T-cell (primary cell): Measurements from ENCODE around the genes BMAL2 and CAPRIN2.

- PRO-cap, 7 experiments = no peak in any of the 7 experiments
These were observed 17.6 kb upstream of the STK38L start for GRCh38 chr12:27226336-27227068.

DNA sequence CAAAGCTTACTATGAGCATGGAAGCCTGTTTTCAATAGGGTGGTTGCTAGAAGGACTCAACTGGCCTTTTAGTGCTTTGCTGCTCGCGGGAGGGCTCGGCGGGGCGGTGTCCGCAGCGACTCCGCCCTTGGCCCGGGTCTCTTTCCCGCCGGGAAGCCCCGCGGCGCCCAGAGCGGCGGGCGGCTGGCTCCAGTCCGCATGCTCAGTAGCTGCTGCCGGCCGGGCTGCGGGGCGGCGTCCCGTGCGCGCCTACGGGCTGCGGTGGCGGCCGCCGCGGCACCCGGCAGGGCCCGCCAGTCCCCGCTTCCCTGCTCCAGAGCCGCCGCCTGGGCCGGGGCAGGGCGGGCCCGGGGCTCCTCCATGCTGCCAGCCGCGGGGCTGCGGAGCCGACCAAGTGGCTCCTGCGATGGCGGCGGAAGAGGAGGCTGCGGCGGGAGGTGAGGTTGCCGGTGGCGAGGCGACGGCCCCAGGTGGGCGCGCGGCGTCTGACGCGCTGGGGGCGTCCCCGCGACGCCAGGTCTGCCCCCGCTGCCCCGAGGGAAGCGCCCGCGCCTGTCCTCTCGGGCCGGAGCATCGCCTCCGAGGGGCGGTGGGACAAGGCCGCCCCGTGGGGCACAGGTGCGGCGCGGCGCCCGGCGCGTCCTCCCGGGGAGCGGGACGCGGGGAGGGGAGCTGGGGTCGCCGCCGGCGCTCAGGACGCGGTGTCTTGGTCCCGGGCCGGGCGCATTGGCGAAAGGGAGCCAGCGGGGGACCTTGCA, at the start of gene BMAL2:
BMAL2 (plus strand) TSS at position 170 of the 758 bp plus-strand sequence.
- PRO-cap, 7 experiments = peak in 2 of 7 experiments; most common plus-strand start position 422 of the sequence (in 1); most common minus-strand start position 418 of the sequence (in 2)

GRCh38 chr12:27595121-27595684, 71.2 kb downstream of the PPFIBP1 start:
- PRO-cap, 7 experiments = no peak in any of the 7 experiments

- PRO-cap, 7 experiments = no peak in any of the 7 experiments
These were observed 7.4 kb upstream of the REP15 start for GRCh38 chr12:27688828-27689230.

- PRO-cap, 7 experiments = no peak in any of the 7 experiments
These were observed 1.0 kb upstream of the MANSC4 start for GRCh38 chr12:27781016-27781504.

DNA sequence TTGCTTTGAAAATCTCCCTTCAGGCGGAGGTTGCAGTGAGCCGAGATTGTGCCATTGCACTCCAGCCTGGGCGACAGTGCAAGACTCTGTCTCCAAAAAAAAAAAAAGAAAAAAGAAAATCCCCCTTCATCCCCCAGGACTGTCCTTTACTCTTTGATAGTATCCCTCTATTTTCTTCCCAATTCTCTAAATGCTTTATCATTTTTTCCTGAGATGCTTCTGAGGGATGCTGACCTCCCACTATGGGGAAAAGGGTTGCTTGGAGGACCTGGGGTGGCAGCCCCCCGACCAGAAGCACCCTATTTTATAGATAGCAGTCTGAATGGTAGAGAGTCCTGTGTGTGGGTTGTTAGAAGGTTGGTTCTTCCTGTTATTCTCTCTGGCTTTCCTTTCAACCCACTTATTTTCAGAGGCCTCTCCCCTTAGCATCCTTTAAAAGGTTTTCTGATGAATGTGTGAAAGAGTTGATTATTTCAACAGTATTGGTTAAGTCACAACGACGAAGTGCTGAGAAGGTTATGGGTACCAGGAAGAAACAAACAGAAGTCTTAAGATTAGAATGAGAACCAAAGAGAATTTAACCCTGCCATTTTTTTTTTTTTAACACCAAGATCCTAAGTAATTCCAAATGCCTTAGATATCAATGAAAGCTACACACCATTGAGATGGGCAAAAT, 20.7 kb upstream of the MANSC4 start:
- PRO-cap, 7 experiments = no peak in any of the 7 experiments

GRCh38 chr12:28242017-28242821, 52.0 kb downstream of the CCDC91 start:
- PRO-cap, 7 experiments = no peak in any of the 7 experiments

DNA sequence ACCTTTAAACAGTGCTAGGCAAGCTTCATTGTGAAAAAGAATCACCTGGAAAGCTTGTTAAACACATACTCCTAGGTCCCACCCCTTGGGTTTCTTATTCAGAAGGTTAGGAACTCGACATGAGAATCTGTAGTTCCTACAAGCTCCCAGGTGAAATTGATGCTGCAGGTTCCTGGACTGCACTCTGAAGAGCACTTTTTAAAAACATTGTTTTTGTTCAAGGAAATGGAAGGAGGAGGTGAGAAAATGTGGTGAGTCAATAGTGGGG, 450.1 kb downstream of the CCDC91 start:
- PRO-cap, 7 experiments = no peak in any of the 7 experiments

DNA sequence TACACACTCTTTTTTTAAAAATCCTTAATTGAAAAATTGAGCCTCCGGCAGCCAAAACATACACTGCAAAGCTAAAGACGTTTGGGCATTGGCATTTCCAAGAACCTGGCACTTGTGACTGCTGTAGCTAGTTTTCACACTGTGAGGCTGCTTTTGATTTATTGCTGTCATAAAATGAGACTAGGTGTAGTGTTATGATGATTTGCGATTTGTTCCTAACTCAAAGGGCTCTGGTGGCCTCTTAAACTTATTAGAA, 377.1 kb upstream of the FAR2 start:
- PRO-cap, 7 experiments = no peak in any of the 7 experiments

- PRO-cap, 7 experiments = peak in 1 of 7 experiments; most common minus-strand start chr12:29164904 (in 1)
These were observed 15.7 kb downstream of the FAR2 start for GRCh38 chr12:29164675-29165300.

GRCh38 chr12:29209406-29209821, 60.3 kb downstream of the FAR2 start:
- PRO-cap, 7 experiments = no peak in any of the 7 experiments

GRCh38 chr12:29241537-29242754, 92.9 kb downstream of the FAR2 start:
- PRO-cap, 7 experiments = peak in 1 of 7 experiments; most common minus-strand start chr12:29242138 (in 1)

- PRO-cap, 7 experiments = no peak in any of the 7 experiments
These were observed 739 bp downstream of the TMTC1 start for GRCh38 chr12:29782881-29783524.

DNA sequence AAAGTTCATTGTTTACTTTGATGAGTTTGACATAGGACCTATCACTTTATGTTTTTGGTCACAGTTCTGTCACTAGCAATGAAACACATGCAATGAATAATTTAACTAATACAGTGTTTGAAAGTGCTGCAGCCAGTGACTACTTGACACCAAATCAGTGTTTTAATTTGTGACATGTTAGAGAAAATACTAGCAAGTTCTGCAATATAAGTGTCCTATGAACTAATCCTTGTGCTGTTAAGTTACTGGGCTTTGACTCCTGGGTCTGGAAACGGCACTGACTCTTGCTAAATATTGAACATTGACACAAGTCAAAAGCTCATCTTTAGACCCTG, 268.2 kb downstream of the IPO8 start:
- PRO-cap, 7 experiments = no peak in any of the 7 experiments

DNA sequence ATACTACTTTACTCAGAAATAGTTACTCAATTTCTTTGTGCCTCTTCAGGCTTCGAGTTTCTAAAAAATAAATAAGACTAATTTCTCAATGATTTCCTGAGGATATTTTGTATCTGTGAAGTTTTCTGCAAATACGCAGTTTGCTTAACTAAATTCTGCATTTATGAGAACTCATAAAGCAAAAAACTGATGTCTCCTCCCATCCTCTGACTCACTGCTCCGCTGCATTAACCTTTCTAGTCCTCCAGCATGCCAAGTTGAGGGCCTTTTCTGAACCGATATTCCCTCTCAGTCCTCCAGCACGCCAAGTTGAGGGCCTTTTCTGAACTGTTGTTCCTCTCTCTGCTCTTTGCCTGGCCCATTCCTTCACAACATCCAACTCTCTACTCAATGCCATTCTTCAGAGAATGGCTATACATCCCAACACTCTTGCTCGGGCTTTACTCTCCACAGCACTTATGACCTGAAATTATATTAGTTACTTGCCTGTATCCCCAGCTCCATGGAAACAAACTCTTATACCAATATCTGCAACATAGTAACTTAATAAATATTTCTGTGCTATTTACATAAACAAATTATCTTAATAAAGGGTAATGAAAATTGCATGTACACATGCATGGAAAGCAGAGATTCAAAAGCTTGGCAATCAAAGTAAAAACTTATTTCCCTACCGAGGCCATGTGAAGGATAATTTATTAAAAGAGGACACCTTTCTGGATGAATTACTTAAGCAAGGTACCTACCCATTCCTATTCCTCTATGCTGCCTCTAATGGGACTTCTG, 3.0 kb downstream of the IPO8 start:
- PRO-cap, 7 experiments = no peak in any of the 7 experiments

DNA sequence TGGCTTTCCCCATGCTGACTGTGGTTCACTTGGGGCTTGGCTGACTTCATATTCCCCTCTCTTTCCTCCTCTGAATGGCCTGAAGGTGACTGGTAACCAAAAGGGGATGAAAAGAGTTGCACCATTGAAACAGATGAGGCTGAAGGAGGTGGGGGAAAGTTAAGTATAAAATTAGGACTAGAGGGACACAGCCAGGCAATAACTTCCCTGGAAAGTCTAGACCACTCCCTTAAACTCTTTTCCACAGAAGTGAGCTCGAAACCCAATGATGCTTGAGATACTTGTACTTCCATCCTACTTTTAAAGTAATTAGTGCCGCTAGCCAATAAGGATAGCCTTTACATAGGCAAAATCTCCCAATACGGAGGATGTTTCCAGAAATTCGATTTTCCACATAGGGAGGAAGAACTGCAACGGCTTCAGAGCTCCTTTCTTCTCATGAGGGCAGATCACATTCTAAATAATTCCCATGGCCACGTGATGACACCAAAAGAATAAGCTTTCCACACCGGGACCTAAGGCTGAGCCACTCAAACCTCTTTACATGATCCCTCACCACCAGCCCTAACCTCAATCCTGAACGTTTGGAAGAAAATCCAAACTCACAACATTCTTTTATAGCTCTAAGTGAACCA, 1.2 kb downstream of the CAPRIN2 start:
- PRO-cap, 7 experiments = no peak in any of the 7 experiments

DNA sequence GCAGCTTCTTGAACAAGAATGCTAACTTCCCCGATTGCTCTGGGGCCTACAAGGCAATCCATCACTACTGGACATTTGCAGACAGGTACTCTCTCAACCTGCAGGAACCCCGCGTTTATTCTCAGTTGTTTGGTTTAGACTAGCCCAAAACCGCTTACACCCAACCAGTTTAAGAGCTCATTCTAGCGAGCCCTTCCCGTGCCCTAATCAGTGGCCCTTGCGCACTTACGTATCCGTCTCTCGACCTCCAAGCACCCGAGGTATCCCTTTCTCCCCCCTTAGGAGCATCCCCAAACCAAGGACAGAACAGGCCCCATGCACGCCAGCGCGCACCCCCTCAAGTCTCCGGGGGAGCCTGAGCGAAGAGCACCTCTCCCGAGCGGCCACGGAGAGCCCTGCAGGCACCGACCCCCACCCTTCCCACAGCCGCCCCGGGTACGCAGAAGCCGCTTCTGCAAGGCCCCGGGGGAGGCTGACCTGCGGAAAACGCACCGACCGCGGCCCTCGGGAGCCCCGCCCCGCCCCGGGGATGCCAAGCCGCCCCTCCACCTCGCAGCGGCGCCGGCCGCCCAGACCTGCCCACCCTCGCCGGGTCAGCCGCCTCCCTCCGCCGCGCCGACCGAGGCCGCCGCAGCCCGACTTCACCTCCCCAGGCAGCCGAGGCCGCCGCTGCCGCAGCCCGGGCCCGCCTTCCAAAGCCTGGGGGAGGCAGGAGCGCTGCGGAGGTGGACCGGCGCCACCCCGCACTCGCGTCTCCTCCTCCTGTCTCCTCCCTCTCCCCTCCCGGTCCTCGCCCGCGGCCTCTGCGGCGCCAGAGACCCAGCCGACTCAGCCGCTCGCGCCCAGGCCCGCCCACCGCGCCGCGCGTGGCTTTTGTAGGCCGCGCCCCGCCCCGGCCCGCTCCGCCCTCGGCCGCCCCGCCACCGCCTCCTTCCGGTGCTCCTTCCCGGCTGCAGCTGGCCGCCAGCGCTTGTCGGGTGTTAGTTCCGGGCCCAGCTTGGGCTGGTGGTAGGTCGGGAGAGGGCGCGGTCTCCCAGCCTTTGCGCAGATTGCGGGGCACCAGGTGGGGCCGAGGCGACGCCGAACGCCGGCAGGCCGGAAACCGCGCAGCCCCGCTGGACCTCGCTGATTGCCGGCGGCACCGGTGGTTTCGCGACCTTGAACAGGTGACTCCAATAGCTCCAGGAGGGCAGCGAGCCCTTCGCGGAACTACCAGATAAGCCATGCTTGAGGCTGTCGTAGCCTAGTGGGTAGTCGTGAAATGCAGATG, at the start of gene CAPRIN2:
CAPRIN2 (minus strand) TSS at position 846 of the 1,270 bp plus-strand sequence.
- PRO-cap, 7 experiments = peak in 7 of 7 experiments; most common plus-strand start position 983 of the sequence (in 7); most common minus-strand start position 671 of the sequence (in 6)

DNA sequence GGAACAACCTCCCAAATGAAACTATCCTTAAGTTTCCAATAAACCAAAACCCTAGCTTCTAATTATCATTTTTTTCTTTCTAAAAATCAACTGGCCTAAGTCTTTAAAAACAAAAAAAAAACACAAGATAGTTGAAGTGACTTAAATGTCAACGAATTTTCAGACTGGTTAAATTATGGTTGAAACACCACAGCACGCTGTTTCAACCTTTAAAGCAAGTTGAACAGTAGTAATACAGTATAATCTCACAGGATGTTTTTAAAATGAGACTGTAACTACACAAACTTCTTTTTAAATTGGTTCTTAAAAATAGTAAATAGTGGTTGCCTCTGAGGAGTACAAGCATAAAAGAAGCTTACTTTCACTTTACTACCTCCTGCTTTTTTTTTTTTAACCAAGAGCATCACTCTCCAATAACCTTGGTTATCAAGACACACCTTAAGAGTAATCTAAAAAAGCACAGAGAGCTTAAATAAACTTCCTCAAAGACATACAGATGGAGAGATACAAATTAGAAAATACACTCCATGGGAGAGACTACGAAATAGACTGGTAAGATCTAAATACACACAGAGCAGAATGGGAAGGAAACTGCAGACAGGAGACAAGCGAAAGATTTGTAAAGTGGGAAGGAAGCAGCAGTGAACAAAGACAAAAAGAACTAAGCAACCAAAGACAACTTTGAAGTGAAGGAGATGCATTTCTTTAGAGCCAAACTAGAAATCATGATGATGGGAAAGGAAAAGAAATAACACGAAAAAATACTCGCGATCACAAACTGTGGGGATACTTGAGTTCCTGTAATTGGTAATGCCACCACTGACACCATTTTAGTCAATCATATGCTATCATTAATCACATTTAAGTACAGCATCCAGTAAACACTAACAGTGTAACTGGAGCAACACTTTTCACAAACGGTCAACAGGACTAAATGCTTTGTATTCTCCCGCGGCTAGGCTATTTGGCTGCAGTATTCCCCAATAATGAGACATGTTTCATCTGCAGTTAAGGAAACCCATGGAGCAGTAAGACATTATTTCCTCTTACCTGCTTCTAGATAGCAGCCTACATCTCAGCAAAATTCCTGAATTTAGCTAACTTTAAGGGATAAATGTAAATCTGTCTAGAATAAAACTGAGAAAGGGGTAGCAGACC, 8.3 kb downstream of the SINHCAF start:
- PRO-cap, 7 experiments = peak in 3 of 7 experiments; most common plus-strand start position 482 of the sequence (in 1); most common minus-strand start position 265 of the sequence (in 3)

- PRO-cap, 7 experiments = no peak in any of the 7 experiments
These were observed 14.3 kb upstream of the SINHCAF start for GRCh38 chr12:31340149-31340696.

DNA sequence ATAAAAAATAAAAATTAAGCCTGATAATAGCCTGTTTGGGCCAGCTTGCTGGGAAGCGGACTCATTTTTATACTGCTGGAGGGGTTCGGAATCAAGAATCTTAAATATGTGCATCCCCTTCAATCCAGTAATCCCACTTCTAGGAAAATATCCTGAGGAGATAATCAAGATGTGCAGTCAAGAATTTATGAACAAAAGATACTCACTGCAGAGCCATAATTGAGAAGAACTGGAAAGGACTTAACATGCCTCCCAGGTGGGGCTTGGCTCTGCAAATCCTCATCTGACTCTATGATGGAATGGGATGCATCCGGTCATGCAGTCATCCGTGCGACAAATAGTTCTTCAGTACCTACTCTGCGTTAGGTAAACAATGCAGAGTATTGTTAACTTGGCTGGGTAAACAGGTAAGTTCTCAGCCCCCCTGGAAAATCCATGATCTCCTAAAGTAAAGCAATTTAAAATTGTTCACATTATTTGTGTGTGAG, 43.6 kb upstream of the SINHCAF start:
- PRO-cap, 7 experiments = no peak in any of the 7 experiments